Skeletal muscle tissue (tissue), 7 donors: ENCODE results near the gene BHMT.

- PRO-cap, 3 experiments, result no peak in any of the 3 experiments
- RAMPAGE, long total RNA, result no peak
- RRBS, 2 experiments, result no CpG with 5 or more reads among the region's 5 CpGs
Observed at GRCh38 chr5:76874063-76874724, 24.4 kb downstream of the S100Z start.

DNA sequence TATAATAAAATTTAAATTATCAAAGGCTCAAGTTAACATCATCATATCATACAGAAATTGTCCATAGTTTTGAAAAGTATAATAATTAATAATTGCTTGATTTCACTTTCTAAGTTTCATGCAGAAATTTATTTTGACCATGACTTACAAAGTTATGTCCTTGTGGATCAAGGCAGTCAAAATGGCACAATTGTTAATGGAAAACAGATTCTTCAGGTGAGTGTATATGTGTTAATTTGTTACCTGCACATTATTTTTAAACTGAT lies 22.3 kb downstream of the AGGF1 start:
- PRO-cap, 3 experiments, result no peak in any of the 3 experiments
- RAMPAGE, long total RNA, result no peak

- PRO-cap, 3 experiments, result peak in 1 of 3 experiments; most common minus-strand start chr5:77077403 (in 1)
- RAMPAGE, long total RNA, result no peak
- RRBS, 2 experiments, result 6% methylated on average over 63 of the region's 124 CpGs
Observed at GRCh38 chr5:77076801-77078009, 9.9 kb downstream of the ZBED3 start.

GRCh38 chr5:77132650-77133628 lies 45.9 kb upstream of the ZBED3 start:
- PRO-cap, 3 experiments, result no peak in any of the 3 experiments
- RAMPAGE, long total RNA, result no peak
- RRBS, 2 experiments, result no CpG with 5 or more reads among the region's 3 CpGs

GRCh38 chr5:77138643-77139539 lies 51.8 kb upstream of the ZBED3 start:
- PRO-cap, 3 experiments, result no peak in any of the 3 experiments
- RAMPAGE, long total RNA, result no peak
- RRBS, 2 experiments, result no CpG with 5 or more reads among the region's 9 CpGs

- PRO-cap, 3 experiments, result no peak in any of the 3 experiments
- RAMPAGE, long total RNA, result no peak
- RRBS, 2 experiments, result no CpG with 5 or more reads among the region's 7 CpGs
Observed at GRCh38 chr5:77146309-77147080, 59.4 kb upstream of the ZBED3 start.

DNA sequence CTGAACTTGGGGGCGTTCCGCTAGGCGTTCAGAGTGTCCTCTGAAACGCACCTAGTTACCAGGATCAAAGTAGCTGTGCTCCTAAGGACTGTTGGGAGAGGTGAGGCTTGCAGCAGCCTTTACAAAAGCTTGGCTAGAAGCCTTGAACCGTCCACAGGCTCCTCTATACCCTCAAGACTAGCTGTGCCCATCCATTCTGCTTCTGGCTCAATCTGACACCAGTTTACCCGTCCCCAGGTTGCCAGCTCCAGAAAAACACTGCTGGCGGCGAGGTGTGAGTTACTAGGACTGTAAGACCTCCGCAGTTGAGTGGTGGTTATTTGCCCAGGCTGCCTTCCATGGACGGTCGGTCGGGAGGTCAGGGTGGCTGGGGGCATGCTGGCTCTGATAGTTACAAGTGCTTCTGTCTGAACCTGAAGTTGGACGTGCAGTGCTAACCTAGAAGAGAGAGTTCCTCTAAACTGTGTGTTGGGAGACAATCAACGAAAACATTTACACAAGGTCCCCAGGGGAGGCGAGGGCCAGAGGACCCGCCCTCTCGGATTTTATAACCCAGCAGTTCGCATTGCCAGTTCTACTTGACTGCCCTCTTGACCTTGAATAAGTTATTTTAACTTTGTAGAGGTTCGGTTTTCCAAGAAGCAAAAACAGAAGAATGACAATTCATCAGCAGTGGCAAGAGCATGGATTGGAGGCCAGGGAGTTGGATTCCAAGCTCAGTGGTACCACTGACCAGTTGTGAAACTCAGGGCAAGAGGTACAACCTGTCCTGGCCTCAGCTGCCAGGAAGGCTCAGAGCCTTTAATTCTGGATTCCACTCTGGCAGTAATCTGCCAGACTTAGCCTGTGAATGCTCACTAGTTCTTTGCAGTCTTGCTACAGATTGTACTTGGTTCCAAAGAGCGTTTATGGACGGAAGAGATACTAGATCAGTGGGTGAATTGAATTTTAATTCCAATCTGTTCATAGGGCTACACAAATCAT lies 28.8 kb upstream of the PDE8B start:
- PRO-cap, 3 experiments, result no peak in any of the 3 experiments
- RAMPAGE, long total RNA, result no peak
- RRBS, 2 experiments, result no CpG with 5 or more reads among the region's 21 CpGs

DNA sequence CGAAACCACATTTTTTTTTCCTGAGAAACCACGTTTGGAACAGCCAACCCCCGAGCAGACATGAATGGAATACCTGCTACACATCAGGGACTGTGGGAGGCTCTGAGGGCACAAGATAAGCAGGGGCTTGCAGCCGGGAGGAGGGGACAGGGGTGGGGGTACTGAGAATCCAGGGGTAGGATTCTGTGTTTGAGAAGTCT lies 133.2 kb downstream of the WDR41 start:
- PRO-cap, 3 experiments, result no peak in any of the 3 experiments
- RAMPAGE, long total RNA, result no peak
- RRBS, 2 experiments, result no CpG with 5 or more reads among the region's 4 CpGs

- PRO-cap, 3 experiments, result no peak in any of the 3 experiments
- RAMPAGE, long total RNA, result no peak
- RRBS, 2 experiments, result no CpG with 5 or more reads among the region's 17 CpGs
Observed at GRCh38 chr5:77490971-77491628, 1.0 kb downstream of the WDR41 start.

DNA sequence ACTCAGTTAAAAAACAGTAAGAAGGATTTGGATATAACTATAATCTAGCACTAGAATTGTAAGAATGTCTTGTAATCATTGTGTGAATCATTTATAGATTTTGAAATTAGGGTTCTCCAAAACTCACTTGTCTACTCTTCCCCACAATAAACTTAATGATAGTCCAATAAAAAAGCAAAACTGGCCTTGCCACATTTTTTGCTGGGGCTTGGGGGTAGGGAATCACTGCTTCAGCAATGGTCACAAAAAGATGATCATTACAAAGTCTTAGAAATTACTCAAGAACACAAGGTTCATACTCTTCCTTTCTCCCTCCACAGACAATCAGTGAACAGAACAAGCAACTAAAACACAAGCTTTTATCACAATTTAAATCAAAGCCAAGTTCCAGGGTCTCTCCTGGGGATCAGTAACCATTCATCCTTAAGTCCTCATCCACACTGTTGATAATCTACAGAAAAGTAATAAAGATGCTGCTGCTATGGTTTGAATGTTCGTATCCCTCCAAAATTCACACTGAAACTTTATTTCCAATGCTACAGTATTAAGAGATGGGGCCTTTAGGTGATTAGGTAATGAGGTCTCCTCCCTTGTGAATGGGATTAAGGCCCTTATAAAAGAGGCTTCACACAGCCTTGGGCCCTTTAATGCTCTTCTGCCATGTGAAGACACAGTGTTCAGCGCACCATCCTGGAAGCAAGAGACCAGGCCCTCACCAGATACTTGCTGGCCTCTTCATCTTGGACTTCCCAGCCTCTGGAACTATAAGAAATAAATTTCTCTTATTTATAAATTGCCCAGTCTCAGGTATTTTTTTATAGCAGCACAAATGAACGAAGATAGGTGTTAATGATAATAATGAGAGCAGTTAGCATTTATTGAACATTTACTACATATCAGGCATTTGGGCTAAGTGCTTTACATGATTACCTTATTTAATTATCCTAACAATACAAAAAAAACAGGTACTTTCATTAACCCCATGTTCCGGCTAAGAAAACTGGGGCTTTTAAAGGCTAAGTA lies 8.5 kb downstream of the TBCA start:
- PRO-cap, 3 experiments, result no peak in any of the 3 experiments
- RAMPAGE, long total RNA, result no peak
- RRBS, 2 experiments, result no CpG with 5 or more reads among the region's 4 CpGs

- PRO-cap, 3 experiments, result peak in 1 of 3 experiments; most common plus-strand start chr5:77883738 (in 1)
- RAMPAGE, long total RNA, result no peak
- RRBS, 2 experiments, result no CpG with 5 or more reads among the region's 3 CpGs
Observed at GRCh38 chr5:77883684-77883931, 107.5 kb upstream of the TBCA start.

DNA sequence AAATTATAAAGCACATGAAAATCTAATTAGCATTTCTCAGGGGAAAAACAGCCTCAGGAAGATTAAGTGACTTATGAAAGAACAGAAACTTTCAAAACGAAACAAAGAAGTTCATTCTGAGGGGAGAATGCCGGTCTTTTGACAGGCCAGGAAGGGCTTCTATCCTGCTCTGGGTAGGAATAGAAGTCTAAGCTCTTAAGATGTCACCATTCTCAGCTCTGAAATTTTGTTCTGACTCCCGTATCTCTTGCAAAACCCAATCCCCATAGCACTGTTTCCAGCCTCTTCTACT lies 161.4 kb upstream of the TBCA start:
- PRO-cap, 3 experiments, result no peak in any of the 3 experiments
- RAMPAGE, long total RNA, result no peak
- RRBS, 2 experiments, result no CpG with 5 or more reads among the region's 3 CpGs

DNA sequence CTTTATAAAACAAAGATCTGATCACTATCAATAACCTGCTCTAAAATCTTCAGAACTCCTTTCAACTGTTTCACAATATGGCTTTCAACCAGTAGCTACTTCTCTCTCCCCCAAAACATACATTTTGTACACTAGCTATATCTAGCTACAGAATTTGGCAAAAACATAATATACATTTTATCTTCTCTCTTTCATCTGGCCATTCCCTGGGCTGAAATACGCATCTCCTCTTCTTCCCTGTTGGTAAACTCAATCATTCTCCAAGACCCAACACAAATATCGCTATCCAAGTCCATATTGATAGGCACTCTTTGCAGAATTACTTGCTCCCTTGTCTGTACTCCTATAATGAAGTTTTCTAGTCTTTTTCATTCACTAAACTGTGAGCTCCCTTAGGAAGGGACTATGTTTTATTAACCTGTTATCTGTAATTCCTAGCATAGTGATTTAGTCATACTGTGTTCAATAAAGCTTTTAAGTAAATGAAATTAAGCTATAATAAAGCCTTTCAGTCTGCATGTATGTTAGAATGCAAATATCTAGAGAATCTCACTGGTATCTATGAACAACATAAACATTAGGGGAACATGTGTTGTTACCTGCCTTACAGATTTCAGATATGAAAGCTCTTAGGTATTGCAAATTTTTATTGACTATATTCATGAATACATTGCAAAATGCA lies 216.0 kb downstream of the AP3B1 start:
- PRO-cap, 3 experiments, result no peak in any of the 3 experiments
- RAMPAGE, long total RNA, result no peak
- RRBS, 2 experiments, result no CpG with 5 or more reads among the region's 2 CpGs

- PRO-cap, 3 experiments, result no peak in any of the 3 experiments
- RAMPAGE, long total RNA, result no peak
- RRBS, 2 experiments, result no CpG with 5 or more reads among the region's 6 CpGs
Observed at GRCh38 chr5:78593357-78594145, 55.0 kb downstream of the LHFPL2 start.

DNA sequence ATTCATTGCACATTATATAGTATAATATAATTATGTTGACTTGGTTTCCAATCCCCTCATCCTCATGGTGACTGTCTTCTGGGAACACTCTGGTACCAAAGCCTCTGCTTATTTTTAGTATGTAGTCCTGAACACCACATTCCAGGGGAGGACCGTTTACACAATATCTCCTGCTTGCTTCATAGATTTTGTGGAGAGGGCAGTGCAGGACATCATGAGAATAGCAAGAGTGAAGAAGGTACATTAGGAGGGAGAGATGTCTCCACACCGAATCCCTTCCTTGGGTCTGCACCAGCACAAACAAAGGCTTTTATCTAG lies 20.5 kb upstream of the BHMT start:
- PRO-cap, 3 experiments, result no peak in any of the 3 experiments
- RAMPAGE, long total RNA, result no peak
- RRBS, 2 experiments, result no CpG with 5 or more reads among the region's 2 CpGs

GRCh38 chr5:79111426-79112108 lies at the start of gene BHMT:
BHMT (plus strand) TSS chr5:79111809.
- PRO-cap, 3 experiments, result no peak in any of the 3 experiments
- RAMPAGE, long total RNA, result no peak
- RRBS, 2 experiments, result no CpG with 5 or more reads among the region's 34 CpGs

- PRO-cap, 3 experiments, result peak in 1 of 3 experiments; most common plus-strand start chr5:79236471 (in 1); most common minus-strand start chr5:79236447 (in 1)
- RAMPAGE, long total RNA, result no peak
- RRBS, 2 experiments, result 2 to 3% methylated on average over 47 to 51 of the region's 98 CpGs
Observed at GRCh38 chr5:79236258-79236974, 485 bp downstream of the JMY start.

DNA sequence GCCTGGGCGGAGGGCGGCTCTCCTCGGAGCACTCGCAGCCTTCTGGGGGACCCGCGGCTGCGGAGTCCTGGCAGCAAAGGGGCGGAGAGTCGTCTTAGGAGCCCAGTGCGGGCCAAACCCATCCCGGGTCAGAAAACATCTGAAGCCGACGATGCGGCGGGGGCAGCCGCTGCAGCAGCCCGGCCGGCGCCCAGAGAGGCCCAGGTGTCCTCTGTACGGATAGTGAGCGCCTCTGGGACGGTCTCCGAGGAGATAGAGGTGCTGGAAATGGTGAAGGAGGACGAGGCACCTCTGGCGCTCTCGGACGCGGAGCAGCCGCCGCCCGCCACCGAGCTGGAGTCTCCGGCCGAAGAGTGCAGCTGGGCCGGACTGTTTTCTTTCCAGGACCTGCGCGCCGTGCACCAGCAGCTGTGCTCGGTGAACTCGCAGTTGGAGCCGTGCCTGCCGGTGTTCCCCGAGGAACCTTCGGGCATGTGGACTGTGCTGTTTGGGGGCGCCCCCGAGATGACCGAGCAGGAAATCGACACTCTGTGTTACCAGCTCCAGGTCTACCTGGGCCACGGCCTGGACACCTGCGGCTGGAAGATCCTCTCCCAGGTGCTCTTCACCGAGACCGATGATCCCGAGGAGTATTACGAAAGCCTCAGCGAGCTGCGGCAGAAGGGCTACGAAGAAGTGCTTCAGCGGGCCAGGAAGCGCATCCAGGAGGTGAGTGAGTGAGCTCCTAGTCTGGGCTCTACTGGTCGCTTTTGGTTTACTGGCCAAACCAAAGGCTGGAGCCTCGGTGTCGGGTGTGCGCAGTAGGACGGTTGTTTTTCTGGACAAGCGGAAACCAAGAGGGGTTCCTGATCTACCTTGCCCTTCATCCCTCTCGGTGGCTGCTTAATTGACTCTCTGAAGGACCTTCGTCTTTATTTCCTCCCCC lies 1.3 kb downstream of the JMY start:
- PRO-cap, 3 experiments, result peak in 3 of 3 experiments; most common plus-strand start position 131 of the sequence (in 1); most common minus-strand start position 355 of the sequence (in 3)
- RAMPAGE, long total RNA, result no peak
- RRBS, 2 experiments, result 2% methylated on average over 15 to 19 of the region's 67 CpGs

GRCh38 chr5:79290036-79290328 lies 54.1 kb downstream of the JMY start:
- PRO-cap, 3 experiments, result no peak in any of the 3 experiments
- RAMPAGE, long total RNA, result no peak
- RRBS, 2 experiments, result no CpG with 5 or more reads among the region's 2 CpGs

GRCh38 chr5:79667204-79668054 lies 22.2 kb upstream of the CMYA5 start:
- PRO-cap, 3 experiments, result no peak in any of the 3 experiments
- RAMPAGE, long total RNA, result no peak
- RRBS, 2 experiments, result no CpG with 5 or more reads among the region's 4 CpGs